ENCODE measurements around a stretch of chr13.

DNA sequence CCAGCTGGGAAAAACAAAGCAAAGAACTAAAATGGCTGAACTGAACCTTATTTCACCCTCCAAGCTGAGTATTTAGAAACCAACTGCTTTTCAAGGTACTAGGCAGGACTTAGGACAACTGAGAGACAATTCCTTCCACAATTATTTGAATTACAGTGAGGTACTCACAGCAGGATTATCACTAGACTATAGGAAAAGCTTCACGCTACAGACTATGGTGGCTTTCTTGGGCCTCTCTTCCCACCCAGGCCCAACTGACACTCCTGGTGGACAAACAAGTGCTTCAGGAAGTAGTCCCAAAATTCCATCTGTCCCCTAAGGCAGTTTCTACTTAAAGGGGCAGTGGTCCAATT lies 100.4 kb downstream of the SERP2 start:
- PRO-cap: unidirectional peak, minus-strand start at position 256 of the sequence

- PRO-cap: no peak
These were observed 3.1 kb downstream of the TSC22D1 start for GRCh38 chr13:44572941-44573498.

DNA sequence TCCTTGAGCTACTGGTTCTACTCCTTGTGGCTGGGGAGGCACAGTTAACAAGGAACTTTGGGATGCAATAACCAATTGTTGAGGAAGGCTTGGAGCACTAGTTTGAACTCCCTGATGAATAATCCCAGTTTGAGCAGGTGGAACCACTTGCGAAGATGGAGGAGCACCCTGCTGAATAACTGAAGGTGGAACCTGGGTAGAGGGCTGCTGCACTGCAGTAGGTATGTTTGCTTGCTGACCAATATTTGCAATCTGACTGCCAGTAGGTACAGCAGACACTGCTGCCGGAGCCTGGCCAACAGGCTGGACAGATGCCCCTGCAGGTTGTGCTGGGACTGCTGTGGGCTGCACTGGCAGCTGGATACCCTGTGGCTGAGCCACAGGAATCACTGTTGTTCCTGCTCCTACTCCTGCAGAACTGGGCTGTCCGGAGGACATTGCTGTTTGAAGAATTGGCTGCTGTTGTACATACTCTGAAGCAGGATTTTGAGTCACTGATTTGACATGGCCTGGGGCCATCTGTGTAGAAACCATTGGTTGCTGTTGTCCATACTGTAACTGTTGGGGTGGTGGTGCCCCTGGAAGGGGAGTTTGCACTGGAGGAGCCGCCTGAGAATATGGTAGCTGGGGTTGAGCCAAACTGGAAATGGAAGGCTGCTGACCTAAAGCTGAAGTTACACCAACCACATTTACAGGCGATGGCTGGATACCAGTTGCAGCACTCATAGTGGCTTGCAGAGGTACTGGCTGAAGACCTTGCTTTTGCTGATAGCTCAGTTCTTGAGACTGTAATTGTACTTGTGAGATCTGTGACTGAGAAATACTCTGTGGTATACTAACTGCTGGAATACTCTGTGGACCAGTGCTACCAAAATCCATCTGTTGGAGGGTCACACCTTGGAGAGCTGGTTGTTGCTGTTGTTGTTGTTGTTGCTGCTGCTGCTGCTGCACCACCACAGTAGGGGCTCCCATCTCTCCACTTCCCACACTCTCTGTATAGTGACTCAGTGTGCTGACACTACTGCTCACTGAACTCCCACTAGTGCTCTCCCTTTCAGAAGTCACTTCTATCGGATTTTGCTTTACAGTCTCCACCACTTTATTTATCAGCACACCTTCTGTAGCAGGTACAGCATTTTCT lies 2.1 kb downstream of the TSC22D1 start:
- PRO-cap: no peak

DNA sequence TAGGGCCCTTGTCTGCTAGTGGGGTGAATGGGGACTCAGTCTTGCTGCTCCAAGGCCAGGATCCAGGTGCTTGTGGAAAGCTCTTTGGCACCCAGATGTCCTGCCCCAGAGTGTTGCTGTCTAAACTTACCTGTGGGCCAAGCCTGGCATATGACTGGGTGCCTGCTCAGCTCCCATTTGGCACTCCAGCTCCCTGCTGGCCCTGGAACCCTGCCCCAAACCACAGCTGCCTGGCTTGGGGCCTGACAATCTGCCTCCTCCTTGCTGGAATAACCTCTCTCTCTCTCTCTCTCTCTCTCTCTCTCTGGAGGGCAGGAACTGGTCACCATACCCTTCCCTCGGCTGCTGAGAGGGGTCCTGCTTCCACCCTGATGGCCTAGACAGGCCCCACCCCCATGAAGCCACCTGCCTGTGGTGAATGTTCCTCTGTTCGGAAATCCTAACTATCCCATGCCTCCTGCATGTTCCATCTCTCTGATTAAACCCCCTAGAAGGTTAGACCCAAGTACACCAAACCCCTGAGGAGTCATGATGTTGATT lies 158.3 kb upstream of the TSC22D1 start:
- PRO-cap: no peak

DNA sequence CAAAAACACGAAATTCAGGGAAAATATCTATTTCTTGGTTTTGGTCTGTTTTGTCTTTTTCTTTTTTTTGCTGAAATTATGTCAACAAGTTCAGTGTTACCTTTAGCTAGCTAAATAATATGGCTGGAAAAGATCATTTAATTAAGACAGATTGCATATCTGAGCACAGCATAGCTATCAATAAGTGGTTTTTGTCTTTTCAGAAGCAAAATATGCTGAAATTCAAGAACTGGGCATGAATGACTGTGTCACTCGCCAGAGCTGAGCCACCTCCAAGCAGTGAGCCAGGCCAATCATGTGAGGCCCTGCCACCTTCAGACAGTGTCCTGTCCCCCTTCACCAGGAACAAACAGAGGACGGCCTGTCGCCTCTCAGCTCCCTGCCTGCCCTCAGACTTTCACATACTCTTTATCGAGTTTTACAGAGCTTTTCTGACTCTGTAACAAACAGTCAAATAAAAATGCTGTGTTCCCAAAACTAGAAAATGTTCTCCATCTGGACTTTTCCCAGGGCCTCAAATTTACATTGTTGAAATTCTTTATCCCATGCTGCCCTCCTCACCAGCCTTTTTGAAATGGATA lies 171.0 kb upstream of the TSC22D1 start:
- PRO-cap: no peak

DNA sequence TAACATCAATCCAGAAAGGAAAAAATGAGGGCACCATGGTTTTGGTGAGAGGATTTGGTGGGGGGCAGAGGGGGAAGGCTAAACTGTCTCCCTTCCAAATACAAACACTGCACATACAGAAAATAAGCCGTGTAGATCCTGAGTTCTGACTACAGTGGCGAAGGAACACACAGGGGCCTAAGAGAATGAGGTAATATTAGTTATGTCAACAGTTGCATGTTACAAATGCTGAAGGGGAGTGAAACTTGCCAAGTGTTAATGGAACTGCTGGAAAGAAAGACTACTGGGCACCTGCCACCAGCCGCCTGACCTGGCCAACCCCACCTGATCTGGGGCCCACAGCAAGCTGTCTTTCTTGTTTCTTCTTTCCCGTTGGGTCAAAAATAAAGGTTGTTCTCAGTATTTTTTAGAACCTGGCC lies 183.8 kb upstream of the TSC22D1 start:
- PRO-cap: unidirectional peak, minus-strand start at position 156 of the sequence

DNA sequence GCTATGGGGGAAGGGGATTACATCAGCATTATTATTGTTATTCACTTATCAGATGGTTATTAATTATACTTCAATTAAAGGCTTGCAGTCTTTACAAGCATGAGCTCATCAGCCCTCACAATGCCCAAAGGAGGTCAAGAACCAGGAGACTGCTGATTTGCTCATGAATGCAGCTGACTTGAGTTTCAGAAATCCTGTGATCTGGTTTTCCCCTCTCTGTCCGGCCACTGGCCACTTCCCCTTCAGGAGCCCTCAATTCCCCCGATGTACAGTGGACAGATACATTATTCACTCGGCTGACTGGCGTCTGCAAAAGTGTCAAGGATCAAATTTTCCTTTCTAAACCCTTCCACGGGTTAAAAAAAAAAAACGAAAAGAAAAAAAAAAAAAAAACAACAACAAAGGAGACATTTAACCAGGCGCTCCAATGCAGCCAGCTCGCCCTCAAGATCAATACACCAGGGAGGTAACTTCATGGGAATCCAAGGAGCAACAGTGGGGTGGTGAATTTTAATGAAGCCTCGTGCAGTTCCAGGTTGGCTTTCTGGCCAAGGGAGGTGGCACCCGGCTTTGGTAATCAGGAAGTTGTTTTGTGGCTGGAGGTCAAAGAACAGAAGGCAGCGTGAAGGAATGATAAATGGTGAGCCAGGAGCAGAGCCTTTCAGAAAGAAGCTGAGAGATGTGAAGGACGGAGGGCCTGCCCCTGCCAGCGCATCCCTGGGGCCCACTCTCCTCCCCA lies 188.0 kb upstream of the TSC22D1 start:
- PRO-cap: bidirectional peak, plus-strand start at position 255 of the sequence, minus-strand start at position 122 of the sequence; bidirectional peak, plus-strand start at position 664 of the sequence, minus-strand start at position 452 of the sequence

GRCh38 chr13:44867819-44868266 lies 121.4 kb downstream of the NUFIP1 start:
- PRO-cap: no peak

DNA sequence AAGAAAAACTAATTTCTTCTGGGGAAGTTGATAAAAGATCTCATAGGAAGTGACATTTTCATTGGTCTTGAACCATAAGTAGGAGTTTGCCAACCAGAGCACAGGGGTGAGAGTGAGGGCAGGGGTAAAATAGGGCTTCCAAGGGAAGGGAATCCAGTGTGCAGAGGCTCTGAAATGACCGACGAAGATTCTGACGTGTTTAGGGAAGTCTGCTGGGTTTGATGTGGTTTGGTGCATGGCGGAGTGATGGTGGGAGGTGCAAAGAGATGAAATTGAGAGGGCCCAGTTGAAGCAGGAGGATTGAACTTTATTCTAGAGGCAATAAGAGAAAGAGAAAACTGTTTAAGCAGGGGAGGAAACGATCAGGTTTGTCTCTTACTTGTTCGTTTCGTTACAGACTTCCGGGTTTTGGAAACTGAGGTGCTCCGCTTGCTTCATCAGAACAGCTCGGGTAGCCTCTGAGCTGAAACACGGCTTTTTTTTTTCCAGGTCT lies 659 bp upstream of the GTF2F2 start:
- PRO-cap: no peak

DNA sequence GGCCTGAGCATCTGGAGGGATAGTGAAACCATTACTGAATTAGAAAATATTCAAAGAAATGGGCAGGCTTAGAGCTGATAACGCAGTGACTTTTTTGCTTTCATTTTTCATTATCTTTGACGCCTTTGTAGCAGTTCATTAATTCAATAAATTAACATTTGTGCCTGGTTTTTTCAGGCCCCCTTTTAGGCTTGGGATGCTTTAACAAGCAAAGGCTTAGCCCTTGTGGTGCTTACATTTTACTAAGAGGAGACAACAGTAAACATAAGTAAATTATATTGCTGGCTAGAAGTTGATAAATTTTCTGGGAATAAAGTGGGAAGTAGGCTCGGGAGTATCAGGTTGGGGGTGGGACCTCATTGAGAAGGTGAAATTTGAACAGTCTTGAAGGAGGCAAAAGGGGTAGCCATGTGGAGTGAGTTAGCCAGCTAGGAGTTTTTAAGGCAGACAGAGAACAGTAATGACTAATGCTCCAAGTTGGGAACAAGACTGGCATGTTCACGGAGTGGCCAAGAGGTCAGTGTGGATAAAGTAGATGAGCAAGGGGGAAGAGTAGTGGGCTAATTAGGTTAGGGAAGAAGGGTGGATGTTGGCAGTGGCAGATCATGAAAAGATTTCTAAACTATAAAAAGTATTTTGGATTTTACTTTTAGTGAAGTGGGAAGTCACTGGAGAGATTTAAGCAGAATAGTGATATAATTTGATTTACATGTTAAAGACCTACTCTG lies 36.6 kb downstream of the GTF2F2 start:
- PRO-cap: no peak

DNA sequence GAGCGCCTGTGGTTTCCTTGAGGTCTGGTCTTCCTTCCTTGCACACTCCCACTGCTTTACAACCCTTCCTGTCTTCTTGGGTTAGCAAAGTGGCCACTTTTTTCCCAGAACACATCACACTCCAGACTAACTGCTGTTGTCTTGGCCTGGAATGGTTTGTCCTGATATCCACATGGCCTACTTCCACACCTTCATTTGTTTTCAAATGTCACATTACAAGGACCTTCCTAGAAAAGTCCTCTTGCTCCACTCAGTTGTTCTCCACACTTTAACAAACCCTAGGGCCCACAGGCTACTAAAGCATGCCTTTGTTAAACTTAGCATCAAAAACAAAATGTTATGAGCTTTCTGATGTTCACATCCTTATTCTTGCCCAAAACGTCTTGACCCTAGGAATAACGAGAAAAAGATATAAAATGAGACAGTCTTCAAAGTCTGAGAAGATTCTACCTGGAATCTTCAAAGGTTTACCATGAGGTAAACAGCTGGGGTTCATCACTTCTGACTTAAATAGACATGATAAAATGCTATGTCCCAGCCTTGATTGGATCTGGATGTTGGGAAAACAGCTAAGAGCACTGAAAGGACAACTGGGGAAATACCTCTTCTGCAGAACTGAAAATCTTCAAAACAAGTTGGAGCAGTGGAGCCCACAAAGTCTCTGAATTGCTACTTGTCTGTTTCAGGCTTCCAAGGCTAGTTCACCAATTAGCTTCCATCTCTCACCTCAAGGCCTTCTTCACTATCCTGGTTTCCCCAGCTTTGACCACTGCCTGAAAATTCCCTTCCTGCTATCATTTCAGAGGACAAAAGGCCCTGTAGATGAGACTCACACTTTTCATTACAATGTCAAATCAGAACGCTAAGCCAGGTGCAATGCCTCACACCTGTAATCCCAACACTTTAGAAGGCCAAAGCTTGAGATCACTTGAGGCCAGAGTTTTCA lies 5.9 kb downstream of the TPT1 start:
- PRO-cap: no peak

GRCh38 chr13:45379426-45379984 lies 38.5 kb upstream of the TPT1 start:
- PRO-cap: no peak

DNA sequence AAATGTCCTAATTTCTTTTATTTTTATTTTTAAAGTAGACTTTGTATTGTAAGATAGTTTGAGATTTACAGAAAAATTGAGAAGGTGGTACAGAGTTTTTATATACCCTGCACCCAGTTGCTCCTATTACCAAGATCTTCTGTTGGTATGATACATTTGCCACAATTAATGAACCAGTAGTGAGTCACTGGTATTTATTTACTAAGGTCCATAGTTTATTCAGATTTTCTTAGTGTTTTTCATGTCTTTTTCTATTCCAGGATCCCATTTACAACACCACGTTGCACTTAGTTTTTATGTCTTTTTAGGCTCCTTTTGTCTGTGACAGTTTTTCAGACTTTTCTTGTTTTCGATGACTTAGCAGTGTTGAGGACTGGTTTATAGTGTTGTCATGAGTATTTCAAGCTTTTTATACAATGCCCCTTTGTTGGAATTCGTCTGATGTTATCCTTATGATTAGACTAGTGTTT lies 35.8 kb downstream of the COG3 start:
- PRO-cap: no peak

DNA sequence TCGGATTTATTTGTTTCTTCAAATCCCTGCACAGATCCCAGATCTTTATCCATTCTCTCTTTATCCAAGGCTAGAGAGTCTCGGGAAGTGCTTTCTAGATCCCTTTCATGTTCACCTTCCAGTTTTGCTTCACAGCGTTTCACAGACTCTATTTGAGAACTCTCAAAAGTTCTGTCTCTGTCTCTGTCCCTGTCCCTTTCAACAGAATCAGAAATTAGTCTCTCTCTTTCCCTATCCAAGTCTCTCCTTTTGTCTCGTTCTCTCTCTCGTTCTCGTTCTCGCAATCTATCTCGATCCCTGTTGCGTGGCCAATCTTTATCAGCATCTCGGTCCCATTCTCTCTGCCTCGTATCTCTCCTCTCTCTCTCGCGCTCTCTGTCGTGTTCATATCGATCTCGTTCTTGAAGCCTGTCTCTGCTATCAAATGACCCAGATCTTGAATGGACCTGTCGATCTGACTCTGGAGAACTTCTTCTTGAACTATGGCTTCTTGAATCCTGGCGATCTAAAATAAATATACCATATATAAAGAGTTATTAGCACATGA lies 84.9 kb downstream of the ZC3H13 start:
- PRO-cap: no peak

DNA sequence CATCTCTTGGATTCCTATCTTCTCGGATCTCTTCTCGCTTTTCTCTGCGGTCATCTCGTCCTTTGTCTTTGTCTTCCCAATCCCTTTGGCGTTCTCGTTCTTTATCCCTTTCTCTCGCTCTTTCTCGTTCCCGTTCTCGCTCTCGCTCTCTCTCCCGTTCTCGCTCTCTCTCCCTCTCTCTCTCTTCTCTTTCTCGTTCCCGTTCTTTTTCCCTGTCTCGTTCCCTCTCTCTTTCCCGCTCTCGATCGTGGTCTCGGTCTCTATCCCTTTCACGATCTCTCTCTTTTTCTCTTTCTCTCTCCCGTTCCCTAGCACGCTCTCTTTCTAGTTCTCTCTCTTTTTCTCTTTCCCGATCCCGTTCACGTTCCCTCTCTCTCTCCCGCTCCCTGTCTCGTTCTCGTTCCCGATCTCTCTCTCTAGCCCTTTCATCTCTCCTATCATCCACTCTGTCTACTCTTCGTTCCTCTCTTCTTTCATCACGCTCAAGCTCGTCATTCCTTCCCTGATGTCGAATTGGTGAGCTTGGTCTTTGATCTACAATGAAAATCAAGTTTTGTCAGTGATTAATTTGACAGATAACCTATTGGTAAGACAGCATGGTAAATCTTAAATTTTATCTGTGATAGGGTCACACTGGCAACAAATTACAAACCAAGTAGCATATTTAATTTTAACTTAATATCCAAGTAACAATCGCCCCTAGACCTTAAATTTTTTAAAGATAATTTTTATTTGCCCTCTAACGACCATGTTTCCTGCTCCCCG lies 77.1 kb downstream of the ZC3H13 start:
- PRO-cap: no peak

DNA sequence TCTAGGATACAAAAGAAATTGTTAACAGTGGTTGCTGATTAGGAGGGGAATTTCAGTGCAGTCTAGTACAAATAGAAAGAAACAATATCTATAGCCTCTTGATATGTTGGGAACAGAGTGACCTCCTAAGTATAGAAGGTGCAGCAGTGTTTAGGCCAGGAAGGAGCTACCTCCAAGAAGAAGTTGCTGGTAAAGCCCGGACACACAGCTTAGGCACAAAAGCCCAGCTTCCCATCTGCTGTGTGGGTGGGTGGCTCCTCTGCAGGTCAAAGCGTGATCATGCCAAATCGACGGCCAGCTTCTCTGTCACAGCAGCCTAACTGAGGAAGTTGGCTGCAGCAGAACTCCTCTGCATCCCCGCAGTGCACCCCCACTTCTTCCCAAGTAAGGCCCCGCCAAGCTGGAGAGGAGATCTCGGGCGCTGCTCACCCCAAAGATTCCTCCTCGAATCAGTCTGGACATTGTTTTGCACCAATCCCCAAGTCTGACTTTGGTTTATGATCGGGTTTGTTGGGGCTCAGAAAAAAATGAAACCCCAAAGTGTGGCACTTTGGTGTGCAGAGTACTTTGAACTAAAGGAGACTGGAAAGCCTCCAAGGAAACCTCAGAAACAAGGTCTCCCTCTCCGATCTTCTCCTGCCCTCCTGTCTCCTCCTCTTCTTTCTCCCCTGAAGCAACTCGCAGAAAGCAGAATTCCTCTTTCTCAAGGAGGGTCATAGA lies 19.7 kb upstream of the CPB2 start:
- PRO-cap: no peak

DNA sequence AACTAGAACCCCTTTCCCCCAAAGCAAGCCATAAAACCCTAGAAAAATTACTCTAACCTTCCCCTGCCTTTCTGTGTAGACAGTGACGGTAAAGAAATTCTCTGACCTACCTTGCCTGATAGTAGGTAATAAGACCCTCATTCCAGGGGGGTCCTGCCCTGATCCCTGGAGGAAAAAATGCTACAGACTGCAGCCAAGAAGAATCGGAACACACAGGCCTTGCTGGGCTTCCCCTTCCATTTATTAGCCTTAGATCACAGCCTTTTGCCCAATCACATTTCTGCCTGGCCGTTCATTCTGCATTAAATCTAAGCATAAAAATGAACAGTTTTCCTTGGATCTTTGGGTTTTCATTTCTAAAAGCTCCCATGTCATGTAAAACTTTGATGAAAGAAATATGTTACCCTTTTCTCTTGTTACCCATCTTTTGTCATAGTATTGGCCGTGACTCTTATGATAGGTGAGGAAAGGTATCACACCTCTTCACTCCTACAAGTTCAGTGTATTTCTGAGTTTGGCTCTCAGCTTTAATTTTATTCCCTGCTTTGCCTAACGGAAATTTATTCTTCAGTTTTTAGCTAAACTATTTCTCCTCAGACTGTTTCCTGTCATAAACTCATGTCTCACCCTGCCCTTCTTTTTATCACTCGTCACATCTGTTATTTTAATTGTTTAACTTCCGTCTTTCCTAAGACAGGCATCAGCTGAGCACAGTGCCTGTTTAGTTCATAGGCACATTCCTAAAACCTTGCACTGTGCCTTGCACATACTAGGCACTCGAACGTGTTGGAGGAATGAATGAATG lies 20.4 kb upstream of the CPB2 start:
- PRO-cap: no peak

DNA sequence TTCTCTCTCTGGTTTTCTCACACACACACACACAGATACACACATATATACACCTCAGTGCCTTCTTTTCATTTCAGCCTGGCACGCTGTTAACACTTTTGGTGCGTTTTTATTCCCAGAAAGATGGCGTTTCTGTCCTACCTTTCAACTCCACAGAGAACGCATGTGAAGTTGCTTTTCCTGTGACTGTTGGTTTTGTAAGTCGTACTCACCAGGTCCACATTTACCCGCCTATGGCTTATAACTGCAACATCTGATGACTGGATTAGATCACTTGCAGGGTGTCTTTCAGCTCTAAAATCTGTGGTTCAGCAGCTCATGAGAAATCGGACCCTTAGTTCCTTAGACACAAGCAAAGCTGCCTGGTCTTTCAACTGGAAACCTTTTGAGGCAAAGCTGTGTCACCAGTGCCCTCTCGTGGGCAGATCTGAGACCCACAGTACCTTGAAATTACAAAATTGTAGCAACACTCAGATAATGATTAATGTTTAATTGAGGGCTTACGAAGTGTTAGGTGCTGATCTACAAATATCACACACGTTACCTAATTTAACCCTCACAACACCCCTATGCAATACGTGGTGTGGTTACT lies 65.6 kb downstream of the RUBCNL start:
- PRO-cap: no peak

DNA sequence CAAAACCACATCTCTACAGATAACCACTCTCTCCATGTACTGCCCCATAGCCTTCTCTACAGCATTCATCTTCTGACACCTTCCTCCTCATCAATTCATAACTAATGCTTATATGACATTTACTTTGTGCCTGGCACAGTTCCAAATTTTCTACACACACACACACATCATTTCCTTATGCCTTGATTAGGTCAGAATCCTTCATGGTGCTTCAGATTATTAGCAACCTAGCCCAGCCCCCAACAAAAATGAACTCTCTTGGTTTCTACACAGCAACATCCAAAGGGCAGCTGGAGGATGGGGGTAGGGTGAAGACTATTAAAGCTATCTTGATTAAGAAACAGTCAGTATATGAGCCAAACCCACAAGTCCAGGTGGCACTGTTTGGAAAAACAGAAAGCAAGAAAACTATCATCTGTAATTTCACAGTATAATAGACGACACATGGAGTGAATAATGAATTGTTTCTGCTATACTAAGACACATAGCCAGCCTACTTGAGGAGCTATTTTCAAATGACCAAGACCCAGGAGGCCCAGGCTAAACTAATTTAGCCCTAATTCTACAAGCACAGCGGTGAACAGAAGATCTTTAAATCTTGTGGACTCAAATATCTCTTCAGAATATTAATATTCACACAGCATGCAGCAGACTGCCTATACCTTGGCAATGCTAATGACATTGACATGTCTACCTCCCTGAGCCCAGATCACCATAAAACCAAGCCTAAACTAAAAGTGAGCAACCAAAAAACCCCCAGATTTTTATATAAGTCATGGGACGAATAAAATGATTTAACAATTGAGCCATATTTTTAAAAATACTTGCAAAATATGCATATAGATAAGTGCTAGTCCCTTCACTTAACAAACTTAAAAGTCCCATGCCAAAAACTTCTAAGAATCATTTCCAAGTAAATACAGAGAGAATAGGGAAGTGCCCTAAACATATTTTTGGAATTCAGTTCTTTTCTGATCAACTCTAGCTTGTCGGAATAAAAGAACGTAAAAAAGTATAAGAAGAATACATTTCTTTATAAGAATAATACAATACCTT lies 3.4 kb downstream of the RUBCNL start:
- PRO-cap: no peak

GRCh38 chr13:46615828-46616750 lies 63.1 kb downstream of the LRCH1 start:
- PRO-cap: no peak

Data from Calu3 (cell line).